Skeletal muscle satellite cell (primary cell): Measurements from ENCODE around the genes TBX22 and TSPAN6.

DNA sequence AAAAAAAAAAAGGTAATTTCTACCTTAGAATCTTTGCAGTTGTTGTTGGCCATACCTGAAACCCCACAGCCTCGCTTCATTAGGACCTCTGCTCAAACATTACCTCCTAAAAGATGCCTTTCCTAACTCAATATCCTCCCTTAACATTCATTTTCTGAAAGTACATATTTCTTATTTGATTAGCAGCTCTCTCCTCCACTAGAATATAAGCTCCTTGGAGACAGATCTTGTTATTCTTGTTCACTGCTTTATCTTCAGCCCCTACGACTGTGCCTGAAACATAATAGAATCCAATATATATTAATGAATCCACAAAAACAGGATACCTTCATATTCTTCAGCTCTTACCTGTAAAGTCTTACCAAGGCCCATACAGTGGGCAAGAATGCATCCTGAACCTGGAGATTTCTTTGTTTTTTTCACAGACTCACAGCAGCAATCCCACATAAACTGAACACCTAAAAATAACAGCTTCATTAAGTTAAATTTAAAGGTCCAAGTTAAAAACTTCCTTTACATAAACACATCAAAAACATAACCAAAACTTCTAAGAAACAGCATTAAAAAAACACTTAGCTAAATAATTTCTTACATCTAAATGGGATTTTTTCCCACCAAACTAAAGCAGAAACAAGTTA, 151.7 kb downstream of the ATRX start:
- CAGE, long polyA plus RNA: no peak

DNA sequence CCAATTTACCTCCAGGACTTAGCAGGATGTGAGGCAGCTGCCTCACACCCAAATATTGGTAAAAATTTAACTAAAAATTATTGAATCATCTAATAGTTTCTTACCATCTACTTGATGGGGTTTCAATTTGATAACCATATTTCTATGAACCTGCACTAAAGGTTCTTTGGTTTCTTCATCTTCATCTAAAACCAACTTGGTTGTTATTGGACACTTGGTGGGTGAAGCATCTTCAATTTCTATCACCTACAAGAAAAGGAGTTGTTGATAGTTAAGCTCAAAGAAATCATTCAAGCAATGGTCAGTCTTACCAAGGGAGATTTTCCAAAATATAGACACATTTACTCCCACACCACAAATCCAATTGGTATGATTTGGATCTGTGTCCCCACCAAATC, 150.2 kb downstream of the ATRX start:
- CAGE, long polyA plus RNA: no peak

DNA sequence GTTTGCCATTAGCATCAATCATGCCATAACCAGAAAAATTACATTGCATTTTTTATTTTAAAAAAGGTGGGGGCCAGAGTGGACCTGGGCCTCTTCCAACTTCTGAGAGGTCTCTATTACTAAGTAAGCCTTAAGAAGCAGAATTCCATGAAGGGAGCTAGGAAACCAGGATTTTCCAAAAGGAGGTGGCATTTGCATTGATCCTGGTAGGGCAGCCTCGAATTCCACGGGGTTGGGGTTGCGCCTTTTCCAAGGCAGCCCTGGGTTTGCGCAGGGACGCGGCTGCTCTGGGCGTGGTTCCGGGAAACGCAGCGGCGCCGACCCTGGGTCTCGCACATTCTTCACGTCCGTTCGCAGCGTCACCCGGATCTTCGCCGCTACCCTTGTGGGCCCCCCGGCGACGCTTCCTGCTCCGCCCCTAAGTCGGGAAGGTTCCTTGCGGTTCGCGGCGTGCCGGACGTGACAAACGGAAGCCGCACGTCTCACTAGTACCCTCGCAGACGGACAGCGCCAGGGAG, 400 bp upstream of the PGK1 start:
- CAGE, long polyA plus RNA: no peak

GRCh38 chrX:78127626-78128367, 11.7 kb downstream of the TAF9B start:
- CAGE, long polyA plus RNA: no peak

- CAGE, long polyA plus RNA: no peak
Measured at GRCh38 chrX:78322841-78323319, 4.5 kb downstream of the CYSLTR1 start.

GRCh38 chrX:79270368-79270990, 96.7 kb downstream of the ITM2A start:
- CAGE, long polyA plus RNA: no peak

DNA sequence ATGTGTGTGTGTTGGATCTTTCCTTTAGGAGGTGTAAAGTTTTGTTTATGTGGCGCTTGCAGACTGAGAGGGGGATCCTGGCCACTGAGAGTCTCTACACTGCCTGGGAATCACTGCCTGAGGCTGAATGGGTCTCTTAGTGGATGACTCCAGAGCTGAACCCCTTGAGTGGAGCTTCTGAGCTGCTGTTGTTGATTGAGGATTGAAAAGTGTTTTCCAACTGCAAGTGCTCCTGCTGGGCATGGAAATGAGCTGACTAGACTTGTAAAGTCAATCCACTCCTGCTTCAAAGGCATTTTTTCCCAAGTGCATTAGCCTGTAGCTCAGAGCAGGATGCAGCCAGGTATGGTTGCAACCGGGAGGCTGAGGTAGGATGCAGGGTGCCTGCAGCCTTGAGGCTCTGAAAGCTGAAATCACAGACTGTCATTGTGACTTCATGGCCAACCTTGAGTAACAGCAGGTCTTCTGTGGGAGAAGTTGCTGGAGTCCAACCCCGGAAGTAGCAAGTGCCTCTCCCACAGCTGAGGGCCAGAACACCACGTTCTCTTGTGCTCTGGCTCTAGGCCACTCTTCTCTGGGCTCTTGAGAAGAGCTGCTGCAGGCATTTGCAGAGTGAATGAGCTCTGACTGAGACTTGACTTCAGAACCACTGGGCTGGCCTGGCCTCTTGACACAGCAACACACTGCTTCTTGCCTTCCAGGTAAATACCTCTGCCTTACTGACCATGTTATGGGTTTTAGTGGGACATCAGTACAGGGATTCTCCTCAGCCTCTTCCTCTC, at the start of gene TBX22:
TSS of gene TBX22 (plus strand) at position 567 of the 782 bp plus-strand sequence.
- CAGE, long polyA plus RNA: no peak

DNA sequence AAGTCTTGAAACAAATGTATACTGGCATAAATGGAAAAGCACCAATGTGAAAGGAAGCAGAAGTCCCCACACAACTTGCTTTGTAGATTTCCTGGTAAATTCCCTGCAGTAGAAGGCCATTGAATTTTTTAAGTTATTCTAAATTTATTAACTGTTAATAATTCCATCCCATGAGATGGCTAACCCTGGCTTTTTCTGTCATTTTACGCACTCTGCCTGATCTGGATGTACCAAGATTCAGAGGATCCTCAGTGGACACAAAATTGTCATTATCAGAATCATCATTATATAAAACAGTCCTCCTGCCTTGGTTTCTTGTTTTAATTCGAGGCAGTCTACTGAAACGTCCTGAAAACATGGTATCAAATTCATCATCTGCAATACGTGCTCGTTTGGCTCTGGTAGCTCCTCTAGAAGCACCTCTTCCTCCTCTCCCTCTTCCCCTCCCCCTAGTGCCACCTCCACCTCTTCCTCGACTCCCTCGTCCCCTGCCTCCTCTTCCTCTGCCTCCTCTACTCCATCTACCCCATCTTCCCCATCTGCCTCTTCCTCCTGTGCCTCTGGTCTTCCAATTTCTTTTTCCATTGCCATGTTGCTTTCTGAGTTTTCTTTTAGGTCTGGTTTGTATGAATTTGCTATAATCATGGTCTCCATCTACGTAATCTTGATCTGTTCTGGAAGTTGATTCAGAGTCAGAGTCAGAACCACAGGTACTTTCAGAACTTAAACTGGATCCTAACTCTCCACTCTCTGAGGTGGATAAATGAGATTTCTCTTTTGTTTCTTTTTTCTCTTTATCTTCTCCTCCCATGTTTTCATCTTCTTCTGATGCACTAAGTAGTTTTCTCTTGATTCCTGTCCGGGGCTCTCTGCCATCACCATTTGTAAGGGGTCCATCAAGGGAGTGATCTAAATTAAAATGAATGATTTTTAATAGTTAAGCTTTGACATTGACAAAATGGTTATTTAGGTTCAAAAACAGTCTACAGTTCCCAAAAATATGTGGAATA, 132.9 kb downstream of the BRWD3 start:
- CAGE, long polyA plus RNA: no peak

DNA sequence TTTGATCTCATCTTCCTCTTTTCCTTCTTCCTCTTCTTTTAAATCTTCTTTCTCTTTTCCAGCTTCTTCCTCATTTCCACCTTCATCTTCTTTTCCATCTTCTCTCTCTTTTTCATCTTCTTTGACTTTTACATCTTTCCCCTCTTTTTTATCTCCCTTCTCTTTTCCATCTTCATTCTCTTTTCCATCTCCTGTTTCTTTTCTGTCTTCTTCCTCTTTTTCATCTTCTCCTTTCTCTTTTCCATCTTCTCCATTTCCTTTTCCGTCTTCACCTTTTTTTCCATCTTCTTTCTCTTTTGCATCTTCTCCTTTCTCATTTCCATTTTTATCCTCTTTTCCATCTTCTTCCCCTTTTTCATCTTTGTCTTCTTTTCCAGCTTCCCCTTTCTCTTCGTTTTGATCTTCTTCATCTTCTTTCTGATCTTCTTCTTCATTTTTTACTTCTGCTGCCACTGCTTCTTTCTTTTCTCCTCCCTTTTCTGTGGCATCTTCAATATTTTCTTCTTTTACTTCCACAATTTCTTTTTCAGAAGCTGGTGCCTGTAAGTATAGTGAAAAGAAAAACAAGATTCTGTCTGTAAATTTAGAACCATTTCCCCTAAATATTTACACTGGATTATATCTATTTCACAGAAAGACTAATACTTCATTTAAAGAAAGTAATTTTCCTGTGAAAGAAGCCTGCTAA, 86.9 kb downstream of the HMGN5 start:
- CAGE, long polyA plus RNA: start-site peak on the minus strand centred at position 285 of the sequence, 285 bp wide, 5 and 6 reads in 2 replicates

DNA sequence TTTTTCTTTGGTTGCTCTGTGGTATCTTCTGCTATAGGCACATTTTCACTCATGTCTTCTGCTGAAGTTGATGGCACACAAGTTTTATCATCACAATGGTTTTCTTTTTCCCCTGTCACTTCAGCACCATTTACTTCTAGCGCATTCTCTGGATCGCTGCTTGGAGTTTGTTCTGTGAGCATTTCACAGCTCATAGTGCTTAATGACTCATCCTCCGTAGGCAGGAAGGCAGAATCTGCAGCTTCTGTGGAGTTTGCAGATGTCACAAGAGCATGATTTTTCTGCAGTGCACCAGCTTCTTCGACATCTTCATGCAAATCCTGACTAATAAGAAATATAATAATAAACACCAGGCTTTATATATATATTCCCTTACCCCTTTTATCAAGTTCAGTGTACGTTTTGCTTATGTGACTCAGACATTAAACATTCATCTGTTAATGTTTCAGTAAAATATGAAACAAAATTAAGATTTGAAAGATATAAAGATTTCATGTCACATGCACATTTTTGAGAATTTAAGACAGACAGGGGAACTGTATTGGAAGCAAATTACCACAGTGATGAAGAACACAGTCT, 83.5 kb downstream of the CHM start:
- CAGE, long polyA plus RNA: no peak

DNA sequence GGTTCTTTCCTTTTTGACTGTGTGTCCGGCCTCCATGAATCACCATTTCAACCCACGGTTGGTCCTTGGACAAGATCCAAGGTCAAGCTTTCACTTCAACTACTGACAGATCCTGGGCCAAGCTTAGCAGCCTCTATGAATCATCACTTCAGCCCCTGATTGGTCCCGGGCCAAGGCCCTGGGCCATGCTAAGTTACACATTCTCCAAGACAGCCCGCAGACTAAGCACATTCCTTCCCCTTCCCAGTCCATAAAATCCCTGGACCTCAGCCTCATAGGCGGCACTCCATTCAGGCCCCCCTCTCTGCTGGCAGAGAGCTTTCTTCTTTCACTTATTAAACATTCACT, 108.1 kb upstream of the KLHL4 start:
- CAGE, long polyA plus RNA: no peak

GRCh38 chrX:88612922-88613690, 133.9 kb upstream of the CPXCR1 start:
- CAGE, long polyA plus RNA: no peak

DNA sequence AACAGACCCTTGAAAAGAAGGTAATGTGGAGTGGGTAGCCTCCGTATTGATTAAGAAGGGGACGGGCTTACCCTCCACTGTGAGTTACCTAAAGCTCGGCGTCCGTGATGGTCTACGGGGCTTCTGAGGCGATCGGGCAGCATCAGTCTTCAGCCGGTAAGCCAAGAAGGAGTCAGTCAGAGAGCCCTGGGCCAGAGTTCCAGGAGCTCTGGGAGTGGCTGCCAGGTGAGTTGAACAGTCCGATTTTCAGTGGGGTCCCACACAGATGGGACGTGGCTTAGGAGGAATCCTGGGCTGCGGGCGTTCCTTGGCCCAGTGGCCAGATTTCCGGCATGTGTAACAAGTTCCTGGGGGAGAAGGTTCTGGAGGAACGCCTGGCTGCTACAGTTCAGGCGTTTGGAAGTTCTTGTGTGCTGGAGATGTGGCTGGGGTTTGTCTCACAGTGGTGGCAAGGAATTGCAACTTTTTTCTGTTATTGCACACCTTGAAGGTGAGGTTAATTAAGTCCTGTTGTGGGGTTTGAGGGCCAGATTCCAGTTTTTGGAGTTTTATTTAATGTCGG, 324.3 kb downstream of the PCDH11X start:
- CAGE, long polyA plus RNA: no peak

DNA sequence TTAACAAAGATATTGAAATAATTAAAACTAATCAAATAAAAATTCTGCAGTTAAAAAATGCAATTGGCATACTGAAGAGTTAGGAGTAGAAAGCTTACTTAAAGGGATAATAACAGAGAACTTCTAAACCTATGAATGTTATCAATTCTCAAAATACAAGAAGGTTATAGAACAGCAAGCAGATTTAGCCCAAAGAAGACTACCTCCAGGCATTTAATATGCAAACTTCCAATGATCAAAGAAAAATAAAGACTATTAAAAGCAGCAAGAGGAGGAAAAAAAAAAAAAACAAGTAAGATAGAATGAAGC, 506.0 kb downstream of the NAP1L3 start:
- CAGE, long polyA plus RNA: no peak

DNA sequence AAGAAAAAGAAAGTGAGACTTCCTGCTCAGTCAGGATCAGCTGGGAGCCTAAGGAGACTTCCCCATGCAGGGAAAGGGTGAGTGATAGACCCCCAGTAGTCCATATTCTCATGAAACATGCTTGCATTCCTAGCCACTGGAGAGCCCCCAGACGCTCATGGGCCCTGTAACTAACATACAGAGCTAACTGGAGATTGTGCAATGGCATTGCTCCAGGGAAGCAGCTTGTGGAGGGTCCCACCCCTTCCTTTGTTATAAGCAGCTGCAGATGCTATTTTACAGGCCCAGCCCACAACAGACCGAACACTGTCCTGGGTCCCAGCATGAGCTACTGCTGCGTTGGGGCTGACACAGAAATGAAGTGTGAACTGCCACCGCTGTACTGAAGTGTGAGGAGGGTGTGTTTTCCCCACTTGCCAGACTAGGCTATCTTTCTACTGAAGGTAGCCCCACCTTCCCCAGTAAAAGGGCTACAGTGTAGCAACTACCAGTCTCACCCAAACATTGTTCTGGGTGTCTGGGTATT, 1465.6 kb upstream of the DIAPH2 start:
- CAGE, long polyA plus RNA: no peak

DNA sequence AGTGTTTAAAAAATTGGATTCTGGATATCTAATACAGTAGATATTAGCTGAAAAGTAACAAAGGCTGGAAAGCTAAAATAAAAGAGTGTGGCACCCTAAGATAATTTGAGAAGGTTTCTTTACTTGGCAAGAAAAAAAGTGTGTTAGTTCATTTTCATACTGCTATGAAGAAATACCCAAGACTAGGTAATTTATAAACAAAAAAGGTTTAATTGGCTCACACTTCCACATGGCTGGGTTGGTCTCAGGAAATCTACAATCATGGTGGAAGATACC, 1164.1 kb upstream of the DIAPH2 start:
- CAGE, long polyA plus RNA: no peak

DNA sequence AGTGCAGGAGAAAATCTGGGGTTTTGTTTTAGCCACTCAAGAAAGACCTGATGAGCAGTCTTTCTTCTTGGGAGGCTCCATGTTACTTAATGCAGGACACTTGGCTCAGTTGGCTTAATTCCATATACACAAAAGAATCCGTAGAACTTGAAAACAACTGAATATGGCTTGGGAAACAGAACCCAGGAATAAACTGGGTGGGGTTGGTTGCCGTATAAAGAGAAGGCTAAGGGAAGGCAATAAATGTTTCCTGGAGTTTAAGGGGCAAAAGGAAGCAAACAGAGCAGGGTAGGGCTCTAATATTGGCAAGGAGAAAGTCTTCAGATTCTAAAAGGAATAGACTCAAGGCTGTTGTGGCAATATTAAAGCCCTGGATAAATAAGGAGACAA, 8.4 kb downstream of the TNMD start:
- CAGE, long polyA plus RNA: no peak

DNA sequence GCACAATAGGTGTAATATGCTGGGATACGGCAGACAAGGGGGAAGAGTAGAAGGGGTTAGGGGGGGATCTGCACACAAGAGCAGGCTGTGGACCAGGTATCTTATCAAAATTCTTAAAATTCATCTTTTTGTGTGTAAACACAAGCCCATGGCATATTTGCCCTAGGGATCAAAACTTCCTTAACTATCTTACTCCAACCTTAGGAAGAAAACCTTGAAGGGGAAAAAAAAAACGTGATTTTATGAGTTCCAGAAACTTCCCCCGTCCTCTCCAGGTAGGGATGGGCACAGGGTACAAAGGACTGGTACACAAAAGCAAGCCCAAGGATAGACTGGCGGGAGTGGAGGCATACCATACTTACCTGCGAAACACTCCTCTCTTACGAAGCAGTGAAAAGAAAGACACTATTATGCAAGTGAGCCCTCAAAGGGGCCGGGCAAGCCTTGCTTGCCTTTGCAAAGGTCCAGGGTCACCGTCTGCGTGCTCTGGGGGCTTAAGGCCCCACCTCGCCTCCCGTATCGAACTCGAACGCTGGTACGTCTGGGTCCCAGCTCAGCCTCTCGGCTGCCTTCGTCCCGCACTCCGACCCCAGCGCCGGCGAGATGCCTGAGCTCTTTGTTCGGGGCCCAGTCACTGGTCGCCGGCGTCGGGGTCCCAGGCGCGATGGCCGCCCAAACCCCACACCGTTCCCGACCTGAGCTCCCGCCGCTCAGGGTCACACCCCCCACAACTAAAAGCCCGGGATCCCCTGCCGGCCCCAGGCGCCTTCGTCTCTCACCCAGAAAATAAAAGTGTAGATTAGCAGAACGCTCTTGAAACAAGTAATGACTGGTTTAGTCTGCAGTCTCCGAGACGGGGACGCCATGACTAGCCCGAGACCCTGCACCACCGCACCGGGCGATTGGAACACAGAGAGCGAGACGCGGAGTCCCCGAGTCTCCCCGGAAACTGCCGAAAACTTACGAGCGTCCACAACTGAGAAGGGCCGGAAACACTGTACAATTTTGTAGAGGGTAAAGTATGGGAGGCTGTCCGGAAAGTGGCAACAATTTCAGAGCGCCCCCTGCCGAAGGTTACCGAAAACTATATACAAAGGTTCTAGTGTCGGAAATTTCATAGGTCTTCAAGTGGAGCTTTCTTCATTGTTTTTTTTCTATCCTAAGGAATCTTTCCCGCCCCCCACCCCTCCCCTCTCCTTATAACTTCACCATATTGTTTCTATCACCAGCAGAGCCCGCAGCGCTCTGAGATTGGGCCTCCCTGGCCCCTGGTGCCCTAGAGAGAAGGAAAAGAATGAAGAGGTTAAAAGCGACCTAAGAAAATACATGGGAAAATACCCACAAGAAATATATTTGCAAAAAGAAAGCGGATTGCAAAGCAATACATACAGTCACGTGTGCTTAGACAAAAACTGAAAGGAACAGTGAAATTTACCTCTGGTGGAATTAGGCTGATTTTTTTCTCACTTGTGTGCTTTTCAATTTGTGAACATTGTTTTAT, at the start of gene TSPAN6:
TSS of gene TSPAN6 (minus strand) at position 978 of the 1,501 bp plus-strand sequence.
- CAGE, long polyA plus RNA: no peak

GRCh38 chrX:100746324-100746795, 14.4 kb upstream of the SYTL4 start:
- CAGE, long polyA plus RNA: no peak

- CAGE, long polyA plus RNA: no peak
Measured at GRCh38 chrX:100812134-100812712, 8.0 kb upstream of the CSTF2 start.